ENCODE measurements around the genes PITX1, TRPC7, HNRNPA0 and ETF1.

GRCh38 chr5:135033927-135034991 lies at the start of gene PITX1:
Gene PITX1 (minus strand): TSS chr5:135034228.
- RRBS: 12% methylated on average over 42 of the region's 113 CpGs

DNA sequence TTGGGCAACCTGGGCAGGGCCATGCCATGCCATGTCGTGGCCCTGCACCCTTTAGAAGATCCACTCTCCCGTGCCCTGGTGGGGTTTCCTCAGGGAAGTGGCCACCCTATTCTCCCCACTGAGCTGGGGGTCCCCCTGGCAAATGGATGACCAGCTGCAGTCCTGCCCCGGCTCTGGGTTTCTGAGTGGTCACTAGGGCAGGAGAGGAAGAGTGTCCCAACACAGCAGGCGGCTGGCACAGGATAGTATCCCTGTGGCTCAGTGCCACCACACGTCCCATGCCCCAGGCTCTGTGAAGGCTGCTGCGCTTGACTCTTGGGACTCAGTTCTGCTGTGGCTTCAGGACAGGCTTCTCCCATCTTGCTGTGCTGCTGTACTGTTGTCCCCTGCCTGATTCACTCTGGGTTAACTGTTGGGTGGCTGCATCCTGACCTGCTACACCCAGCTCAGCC lies 100.9 kb upstream of the PITX1 start:
- RRBS: no CpG with 5 or more reads among the region's 6 CpGs

- RRBS: 6% methylated on average over 3 of the region's 45 CpGs
These were observed 36.8 kb upstream of the TIFAB start for GRCh38 chr5:135488795-135489517.

DNA sequence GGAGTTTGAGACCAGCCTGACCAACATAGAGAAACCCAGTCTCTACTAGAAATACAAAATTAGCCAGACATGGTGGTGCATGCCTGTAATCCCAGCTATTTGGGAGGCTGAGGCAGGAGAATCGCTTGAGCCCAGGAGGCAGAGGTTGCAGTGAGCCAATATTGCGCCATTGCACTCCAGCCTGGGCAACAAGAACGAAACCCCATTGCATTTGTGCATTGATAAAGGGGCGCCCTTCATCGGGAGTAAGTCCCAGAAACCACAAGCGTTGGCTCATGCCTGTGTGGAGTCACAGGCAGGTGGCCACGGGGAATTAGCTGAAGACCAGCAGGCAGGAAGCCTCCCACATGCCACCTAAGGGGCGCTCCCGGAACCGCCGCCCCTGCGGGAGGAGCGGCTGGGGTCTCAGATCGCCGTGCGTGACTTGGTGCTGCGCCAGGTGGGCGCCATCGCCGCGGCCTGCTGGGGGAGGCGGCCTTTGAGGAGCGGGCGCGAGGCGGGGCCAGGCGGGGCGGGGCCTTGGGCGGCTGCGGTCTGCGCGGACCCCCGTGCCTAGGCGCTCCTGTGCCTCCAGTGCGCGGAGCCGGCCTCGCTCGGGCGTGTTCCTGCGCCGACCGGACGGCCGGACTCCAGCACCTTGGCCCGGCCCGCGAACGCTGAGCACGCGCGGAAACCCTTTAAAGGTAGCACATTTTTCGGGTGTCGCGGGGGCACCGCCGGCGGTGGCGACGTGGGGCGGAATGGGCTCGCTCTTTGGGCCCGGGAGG lies 24.8 kb downstream of the LECT2 start:
- RRBS: 1% methylated on average over 18 of the region's 63 CpGs

DNA sequence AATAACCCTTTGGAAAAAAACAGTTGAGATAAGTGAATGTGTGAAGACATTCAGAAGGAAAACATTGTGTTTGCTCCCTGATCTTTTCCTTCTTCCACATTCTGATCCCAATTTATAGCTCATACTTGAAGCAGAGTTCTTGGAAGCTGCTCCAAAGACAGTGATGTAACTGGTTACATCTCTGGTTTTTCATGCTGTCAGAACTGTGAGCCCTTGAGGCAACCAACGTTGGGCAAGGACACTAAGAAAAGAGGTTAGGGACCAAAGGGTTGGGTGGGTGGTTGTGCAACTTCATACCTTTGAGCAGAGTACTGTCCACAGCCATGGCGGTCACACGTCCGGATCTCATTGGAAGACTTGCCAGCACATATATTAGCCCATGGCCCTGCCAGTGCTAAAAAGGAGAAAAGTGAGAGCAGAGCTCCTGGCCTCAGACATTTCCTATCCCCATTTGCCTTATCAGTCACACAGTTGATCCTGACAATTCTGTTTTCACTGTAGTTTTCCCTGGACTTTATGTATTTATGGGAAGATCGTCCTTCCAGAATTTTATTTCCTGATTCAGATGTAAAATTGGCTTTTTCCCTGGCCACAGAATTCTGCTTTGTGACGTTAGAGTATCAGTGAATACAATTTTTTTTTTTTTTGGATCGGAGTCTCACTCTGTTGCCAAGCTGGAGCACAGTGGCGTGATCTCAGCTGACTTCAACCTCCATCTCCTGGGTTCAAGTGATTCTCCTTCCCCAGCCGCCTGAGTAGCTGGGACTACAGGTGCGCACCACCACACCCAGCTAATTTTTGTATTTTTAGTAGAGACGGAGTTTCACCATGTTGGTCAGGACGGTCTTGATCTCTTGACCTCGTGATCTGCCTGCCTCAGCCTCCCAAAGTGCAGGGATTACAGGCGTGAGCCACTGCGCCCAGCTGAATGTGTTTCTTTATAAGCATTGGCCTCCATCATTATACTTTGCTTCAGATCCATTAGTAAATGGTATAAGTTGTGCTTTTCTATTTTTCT lies 1.9 kb downstream of the LECT2 start:
- RRBS: no CpG with 5 or more reads among the region's 15 CpGs

DNA sequence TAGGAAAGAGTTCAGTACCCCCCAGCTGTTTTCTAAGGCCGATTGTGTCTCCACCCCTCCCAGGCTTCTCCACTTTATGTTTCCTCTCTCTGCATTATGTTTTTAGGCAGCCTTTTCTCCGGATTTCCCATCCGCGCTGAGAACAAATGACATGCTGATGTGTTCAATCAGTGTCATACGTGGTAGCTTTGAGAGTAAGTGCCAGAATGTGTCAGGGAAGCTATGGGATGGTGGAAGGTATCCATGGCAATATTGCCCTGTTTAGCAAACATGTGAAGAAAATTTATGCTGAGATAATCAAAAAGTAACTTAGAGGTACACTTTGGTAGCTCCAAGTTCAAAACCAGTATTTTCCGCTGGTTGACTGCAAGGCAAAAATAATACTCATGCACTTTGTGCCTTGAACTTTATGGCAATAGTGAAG lies 36.6 kb upstream of the LECT2 start:
- RRBS: 100% methylated on average over 1 of the region's 6 CpGs

GRCh38 chr5:136053230-136054372 lies 24.8 kb downstream of the TGFBI start:
- RRBS: no CpG with 5 or more reads among the region's 10 CpGs

DNA sequence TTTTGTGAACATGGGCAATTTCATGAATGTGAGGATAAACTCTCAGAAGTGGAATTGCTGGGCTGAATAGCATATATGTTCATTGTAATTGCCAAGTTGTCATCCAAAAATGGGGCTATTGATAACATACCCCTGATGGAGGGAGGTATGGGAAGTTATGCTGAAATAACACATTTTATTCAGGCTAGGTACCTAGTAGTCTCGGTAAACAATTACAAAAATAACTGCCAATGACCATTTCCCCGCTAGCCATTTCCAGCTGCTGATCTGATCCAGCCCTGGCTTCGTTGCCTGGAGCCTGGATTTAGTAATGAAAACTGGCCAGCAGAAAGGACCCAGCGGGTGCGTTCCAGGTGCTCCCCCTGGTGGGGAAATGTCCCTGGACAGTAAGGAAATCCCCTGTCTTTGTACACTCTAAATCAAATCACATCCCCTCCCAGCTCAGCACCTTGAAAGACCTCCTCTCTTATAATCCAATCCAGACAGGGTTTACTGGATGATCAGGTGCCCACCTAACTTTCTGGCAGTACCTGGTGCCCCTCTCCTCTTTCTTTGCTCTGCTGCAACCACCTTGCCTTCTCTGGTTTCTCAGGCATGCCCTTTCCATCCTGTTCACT lies 50.3 kb upstream of the SMAD5 start:
- RRBS: no CpG with 5 or more reads among the region's 5 CpGs

DNA sequence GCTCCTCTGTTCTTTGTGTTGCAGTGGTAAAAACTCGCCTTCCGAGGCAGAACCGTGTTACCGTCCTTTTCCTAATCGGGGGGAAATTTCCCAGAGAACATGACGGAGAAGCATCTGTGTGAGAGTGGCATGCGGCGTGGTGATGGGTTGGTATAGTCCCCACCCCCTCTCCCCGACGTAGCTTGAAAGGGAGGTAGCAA lies at the start of gene TRPC7:
Gene TRPC7 (minus strand): TSS at position 126 of the 200 bp plus-strand sequence.
- RRBS: no CpG with 5 or more reads among the region's 10 CpGs

- RRBS: no CpG with 5 or more reads among the region's 5 CpGs
These were observed 105.4 kb upstream of the SPOCK1 start for GRCh38 chr5:137604469-137605066.

DNA sequence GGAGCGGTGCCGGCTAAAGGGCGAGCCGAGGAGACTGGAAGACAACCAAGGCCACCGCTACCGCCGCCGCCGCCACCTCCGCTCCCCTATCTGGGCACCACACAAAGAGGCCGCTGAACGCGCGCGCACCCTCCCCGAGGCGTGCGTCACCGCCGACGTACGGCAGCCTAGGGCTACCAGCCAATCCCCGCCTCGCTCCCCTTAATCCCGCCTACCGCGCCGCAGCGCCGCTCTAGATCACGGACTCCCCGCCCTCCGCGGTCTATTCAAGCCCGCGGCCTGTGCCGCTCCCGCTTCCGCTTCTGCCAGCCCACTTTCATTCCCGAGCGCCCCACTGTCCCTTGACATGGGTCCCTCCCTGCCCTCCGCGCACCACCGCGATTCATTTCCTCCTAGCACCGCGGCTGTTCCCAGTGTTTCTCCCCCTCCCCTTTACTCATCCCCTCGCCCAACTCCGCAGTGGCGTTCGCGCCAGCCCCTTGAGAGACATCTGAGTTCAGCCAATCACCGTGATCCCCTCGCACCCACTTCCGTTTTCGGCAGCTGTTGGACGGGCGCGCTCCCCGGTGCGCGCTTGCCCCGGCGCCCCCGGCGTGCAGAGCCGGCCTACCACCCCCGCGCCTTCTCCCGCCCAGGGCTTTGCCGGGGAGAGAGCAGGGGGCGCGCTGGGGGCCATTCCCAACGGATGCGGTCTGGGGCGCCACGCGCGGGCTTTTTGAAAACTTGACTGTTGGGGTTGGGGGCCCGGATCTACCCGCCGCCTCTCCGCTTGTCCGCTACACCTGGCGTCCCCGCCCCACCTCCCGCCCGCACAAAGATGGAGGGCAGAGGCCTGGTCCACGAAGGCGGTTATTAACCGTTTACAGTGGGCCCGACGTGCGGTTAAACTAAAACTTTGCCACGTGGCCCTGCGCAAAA lies at the start of gene HNRNPA0:
Gene HNRNPA0 (minus strand): TSS at position 109 of the 918 bp plus-strand sequence.
- RRBS: 5% methylated on average over 8 of the region's 96 CpGs

DNA sequence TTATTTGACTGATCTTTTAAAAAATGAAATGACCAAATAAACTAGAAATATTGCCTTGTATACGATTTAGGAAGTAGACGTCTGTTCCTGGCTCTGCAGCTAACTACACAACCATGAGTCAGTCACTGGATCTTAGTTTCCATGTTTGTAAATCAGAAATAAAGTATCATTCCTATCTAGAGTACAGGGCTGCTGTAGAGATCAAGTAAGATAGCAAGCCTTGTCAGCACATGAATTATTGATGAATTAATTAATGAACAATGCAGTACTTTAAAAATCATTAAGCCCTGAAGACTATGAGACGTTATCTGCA lies 48.1 kb upstream of the HNRNPA0 start:
- RRBS: no CpG with 5 or more reads among the region's 3 CpGs

DNA sequence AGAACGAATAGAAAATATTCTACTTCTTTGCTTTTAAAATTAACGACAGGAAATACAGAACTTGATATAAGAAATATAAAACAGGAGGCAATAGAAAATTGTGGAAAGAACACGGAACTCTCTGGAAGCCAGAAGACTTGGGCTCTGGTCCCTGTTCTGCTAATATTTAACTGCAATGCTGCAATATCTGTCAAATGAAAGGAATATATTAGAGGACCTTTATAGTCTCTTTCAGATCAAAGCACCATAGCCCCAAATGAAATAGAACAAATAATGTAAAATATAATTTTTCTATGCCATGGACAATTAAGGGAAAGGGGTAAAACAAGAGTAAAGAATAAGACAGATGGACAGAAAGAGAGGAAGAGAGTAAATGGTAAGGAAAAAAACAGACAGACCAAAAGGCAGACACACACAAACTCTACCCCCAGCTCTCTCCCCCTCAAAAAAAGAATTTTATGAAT lies 48.7 kb upstream of the HNRNPA0 start:
- RRBS: no CpG with 5 or more reads among the region's 3 CpGs

DNA sequence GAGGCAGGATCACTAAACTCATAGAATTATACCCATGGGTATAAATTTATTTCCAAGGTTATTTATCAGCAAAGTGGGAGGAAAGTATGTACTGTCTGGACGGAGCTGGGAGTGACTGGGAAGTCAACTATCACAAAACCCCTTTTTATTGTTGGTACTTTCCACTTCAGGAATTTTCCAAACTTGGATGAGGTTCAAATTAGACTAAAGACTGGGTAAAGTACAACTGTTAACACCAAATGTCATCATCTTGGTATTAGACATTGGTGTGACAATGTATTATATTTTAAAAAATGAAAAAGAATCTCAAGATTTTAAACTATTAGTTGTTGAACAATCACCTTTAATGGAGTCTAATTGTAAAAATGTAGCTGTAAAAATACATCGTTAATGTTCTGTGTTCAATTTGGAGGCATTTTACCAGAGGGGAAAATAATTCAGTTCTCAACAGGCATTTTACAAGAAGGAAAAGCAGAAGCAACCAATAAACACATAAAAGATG lies 29.6 kb upstream of the MYOT start:
- RRBS: no CpG with 5 or more reads among the region's 2 CpGs

- RRBS: no CpG with 5 or more reads among the region's 6 CpGs
These were observed 1.9 kb downstream of the KDM3B start for GRCh38 chr5:138354319-138354824.

GRCh38 chr5:138399597-138400193 lies 39.2 kb upstream of the REEP2 start:
- RRBS: no CpG with 5 or more reads among the region's 9 CpGs

DNA sequence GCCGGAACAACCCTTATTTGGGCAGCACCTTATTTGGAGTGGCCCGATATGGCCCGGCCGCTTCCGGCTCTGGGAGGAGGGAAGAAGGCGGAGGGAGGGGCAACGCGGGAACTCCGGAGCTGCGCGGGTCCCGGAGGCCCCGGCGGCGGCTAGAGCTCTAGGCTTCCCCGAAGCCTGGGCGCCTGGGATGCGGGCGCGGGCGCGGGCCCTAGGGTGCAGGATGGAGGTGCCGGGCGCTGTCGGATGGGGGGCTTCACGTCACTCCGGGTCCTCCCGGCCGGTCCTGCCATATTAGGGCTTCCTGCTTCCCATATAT lies 233 bp upstream of the EGR1 start:
- RRBS: 4% methylated on average over 15 of the region's 29 CpGs

DNA sequence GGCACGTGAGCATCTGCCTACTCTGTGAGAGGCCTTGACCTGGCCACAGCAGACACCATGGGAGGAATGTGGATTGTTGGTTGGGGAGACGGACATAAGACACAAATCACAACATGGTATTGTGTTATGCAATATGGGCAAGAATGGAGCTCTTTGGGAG lies 4.8 kb downstream of the EGR1 start:
- RRBS: no CpG with 5 or more reads among the region's 2 CpGs

DNA sequence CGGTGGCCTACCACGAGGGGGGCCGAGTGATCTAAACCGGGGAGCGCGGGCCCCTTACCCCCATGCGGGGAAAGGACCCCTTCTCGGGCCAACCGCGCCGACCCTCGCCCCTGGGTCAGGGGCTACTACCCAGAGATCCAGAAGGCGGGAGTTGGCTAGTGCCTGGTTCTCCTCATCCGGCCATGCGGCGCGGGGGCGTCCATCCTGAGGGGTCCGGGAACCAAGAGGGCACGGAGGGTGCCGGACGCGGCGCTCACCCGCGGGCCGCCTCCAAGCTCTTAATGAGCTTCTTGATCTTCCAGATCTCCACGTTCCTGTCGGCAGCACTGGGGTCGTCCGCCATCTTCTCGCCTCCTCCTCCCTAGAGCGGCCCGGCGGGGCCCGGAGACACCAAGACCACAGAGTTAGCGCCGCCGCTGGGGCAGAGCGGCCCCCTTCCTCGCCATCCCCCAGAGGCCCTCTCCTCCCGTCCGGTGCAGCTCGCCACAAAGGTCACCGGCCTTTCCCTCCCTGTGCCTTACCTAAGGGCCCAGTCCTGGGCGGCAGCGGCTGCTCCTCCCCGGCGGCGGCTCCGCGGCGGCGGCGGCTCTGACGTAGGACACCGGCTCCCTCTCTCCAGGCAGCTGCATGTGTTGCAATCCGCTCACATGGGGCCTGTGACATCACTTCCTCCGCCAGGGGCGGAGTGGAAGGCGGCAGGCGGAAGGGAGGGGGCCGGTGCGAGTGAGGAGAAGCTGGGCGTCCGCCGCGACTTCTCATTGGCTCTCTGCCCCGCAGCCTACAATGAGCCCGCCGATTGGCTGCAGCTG lies at the start of gene ETF1:
Gene ETF1 (minus strand): TSS at position 661 of the 809 bp plus-strand sequence.
- RRBS: 2% methylated on average over 34 of the region's 71 CpGs

- RRBS: no CpG with 5 or more reads among the region's 11 CpGs
These were observed 10.7 kb downstream of the HSPA9 start for GRCh38 chr5:138564251-138565142.

Measured in aortic smooth muscle cell (primary cell).